Placental pericyte (primary cell): ENCODE data around the gene CXCR3.

DNA sequence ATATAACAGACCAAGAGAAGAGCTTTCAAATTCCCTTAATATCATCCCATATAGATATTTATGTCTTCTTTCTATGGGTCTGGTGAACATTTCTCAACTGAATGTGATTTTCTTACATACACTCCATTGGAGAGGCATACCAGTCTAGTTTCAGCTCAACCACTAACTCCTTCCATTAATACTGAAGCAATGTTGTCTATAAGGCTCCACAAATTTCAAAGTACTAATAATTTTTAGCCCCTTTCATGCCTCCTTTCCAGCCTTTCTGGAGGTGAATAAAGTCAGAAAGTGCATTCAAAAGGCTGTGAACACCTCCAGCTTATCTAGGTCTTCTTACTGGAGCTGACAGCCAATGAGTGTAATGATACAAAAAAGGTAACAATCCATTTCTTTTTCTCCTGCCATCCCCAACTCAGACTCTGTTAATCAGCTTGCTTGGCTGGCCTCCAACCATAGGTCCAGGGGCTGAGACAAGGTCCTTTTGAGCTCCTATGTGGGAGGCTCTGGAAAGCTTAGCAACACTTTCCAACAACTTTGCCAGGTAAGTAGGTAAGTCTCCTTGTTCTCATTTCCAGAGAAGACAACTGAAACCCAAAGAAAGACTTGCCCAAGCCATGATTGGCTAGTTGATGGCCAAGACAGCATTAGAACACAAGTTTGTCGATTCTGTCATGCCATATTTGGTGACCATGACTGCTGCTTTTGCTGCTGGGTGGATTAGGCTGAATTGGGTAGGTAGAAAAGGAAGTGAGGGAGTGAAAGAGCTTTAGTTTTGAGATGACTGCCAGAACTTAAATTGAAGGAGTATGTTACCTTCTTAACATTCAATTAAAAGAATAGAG, 23.0 kb downstream of the VSIG4 start:
- CAGE, long polyA plus RNA = no peak

DNA sequence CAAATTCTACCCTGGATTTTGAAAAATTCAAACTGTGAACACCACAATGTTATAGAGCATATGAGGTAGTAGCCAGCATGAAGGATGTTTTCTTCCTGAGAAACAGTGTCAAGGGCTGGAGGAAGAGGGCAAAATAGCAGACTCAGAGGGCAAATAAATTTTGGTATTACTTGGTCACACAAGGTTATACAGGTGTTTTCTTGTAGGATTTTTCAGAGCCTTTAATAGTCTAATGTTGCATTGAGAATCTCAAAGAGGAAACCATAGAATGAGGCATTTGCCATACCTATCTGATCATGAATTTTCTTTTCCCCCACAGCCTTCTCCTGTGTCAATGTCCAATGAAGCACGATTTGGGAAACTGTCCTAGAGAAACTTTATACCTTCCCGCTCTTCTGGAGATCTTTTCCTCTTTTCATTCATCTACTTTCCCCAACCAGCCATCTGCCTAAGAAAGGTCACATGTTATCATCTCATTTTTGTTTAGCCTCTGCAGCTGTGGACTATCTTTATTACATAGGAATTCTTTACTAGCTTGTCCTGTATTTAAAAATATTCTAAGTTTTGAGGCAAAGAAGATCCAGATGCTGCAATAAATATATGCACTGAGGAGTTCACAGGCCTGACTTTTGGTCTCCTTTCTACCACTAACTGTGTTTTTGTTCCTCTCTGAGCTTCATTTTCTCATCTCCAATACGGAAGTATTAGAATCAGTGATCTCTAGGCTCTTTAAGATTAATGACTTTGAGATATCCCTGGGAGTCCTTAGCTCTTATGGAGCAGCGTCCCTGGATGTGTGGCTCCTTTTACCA, 19.9 kb downstream of the VSIG4 start:
- CAGE, long polyA plus RNA = no peak

GRCh38 chrX:67546757-67547353, 3.0 kb downstream of the AR start:
- CAGE, long polyA plus RNA = no peak

DNA sequence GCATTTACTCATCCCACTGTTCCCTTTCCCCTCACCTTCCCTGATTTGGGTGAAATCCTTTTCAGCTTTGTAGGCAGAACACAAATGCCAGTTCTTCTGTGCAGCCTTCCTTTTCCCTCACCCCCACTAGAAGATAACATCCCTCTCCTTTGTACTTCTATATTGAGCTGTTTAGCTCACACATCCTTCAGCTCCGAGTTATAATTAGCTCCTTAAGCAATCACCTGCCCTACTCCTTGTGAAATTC, 240.9 kb downstream of the AR start:
- CAGE, long polyA plus RNA = no peak

GRCh38 chrX:68665505-68665940, 18.1 kb downstream of the STARD8 start:
- CAGE, long polyA plus RNA = no peak

DNA sequence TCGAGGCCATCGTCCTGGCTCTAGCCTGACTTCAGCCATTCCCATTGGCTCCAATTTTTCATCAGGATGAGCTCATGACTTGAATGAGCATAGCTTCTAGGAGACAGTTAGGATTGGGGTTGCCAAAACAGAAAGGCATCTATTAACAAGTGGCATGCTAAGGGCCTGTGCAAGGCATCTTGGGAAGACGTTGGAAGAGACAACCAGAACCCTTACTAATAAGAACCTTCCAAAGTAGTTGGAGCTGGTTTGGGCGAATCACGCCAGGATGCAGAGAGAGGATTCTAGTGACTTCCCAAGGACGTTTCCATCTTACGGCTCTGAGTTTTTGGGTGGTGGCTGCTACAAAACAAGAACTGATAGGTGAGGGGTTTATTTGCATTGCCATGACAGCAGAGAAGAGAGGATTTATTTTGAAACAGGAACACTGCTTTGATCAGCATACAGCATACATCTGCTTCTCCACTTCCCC, 18.9 kb downstream of the STARD8 start:
- CAGE, long polyA plus RNA = no peak

DNA sequence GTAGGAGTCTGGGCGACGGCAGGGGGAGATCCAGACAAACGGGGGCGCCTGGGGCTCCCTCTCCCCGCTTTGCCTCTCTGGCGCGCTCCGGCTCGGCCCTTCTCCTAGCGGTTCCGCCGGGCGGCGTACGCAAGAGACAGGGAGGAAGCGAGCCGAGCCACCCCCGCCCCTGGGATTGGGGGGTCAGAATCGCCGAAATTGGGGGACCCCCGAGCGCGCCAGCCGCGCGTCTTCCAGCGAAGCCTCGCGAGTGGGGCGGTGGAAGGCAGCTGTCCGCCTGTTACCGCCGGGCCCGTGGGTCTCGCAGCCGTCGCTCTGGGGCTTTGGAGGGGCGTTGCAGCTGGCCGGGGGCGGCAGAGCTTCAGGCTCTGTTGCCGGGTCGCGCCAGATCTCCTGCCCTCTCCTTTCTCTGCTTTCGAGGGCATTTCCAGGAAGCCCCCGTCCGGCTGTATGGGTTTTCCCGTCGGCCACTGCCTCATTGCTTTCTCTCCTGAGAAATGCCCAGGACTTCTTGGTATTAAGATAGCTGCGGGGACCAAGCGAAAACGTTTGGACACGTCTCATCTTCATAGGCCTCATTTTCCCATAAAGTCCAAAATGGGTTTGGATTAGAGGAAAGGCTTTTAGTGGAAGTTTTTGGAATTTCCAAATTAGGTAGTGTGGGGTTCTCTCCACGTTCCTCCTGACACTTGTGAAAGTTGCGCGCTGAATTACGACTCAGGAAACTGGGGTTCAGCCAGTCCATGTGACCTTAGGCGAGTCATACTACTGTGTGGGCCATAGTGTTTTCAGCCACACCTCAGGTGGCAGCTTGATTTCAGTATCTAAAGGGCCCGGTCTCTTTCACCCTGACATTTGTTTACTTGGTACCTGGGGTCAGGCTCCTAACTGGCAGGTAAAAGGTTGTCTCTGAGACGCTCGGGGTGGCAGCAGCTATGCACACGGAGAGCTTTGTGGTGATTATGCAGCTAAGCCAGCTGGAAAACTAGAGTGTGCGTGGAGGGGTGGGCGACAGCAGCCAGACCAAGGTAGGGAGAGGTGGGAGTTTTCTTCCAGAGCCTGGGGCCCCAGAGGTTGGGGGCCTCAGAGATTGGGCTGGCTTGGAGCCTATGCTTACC, 46.7 kb downstream of the STARD8 start:
- CAGE, long polyA plus RNA = no peak

GRCh38 chrX:68698896-68699391, 51.5 kb downstream of the STARD8 start:
- CAGE, long polyA plus RNA = no peak

DNA sequence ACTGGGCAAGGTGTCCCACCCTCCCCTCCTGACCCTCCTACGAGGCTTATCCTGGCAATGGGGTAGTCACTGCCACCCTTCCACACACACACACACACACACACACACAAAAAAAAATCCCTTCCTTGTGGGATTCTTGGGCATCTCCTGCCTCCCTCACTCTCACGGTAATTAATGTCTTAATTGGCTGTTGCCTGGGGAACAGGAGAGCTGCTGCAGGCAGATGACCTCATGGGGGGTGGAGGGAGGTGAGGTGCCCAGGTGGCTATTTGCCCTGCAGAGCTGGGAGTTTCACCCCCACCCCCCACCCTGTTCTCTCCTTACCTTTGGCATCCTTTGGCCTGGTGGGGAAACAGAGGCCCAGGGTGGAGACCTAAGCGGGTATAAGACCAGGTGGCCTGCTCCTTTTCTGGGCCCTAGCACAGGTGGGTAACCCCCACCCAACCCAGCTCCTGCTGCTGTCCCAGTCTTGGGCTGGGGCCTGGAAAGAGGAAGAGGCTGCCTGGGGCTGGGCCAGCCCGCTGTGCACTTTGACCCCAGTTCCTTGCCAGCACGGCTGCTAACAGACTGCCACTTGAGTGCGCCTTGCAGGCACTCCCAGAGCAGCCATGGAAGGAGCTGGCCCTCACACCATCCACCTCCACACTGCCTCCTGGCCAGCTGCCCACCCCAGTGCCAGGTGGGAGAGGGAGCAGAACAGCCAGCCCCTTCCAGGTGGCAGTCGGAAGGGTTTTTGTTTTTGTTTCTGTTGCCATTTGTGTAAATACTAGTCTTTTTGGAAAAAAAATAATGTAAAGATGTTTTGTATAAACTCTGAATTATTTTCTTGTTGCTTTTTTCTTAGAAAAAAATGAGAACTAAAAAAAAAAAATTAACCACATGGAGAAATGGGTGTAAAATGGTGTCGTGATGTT, 12.7 kb downstream of the EFNB1 start:
- CAGE, long polyA plus RNA = no peak

DNA sequence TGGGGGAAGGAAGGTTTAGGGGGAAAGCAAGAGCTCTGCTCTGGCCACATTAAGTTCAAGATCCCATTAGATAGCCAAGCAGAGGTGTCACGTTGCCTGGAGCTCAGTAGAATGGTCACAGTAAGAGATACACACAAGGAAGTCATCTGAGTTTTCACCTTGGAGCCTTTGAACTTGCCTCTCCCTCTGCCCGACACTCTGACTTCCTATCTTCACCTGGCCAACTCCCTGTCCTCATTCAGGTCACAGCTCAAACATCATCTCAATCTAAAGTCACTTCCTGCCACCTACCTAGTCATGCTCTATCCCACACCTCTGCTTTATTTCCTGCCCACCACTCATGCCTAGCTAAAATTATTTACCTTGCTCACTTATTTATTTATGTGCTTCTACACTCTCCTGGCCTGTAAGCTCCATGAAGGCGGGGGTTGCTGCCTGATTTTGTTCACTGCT, 40.1 kb downstream of the EFNB1 start:
- CAGE, long polyA plus RNA = no peak

DNA sequence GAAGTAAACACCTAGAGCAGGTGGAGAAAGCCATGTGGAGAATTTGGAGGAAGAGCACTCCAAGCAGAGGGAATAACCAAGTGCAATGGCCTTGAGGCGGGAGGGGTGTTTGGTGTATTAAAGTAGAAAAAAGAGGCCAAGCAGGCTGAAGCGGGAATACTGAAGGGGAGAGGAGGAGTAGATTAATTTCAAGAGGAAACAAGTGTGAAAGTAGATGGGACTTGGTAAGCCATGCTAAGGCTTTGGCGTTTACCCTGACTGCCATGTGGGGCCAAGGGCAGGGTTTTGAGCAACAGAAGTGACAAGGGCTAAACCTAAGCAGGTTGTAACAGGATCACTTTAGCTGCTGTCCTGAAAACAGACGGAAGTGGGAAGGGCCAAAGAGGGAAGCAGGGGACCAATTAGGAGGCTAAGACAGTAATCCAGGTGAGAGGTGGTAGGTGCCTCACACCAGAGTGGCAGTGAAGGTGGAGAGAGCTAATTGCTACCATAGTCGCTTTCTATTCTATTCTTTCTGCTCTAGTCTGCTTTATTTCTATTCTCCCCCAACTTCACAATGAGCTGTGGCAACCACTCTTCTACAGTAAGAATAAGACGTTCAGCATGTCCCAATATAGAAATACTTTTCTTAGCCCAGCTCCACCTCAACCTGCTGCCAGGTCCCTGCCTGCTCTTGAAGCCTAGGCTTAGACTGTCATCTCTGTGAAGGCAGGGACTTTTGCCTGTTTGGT, 166.5 kb downstream of the PJA1 start:
- CAGE, long polyA plus RNA = no peak

GRCh38 chrX:69128471-69128966, 36.7 kb downstream of the PJA1 start:
- CAGE, long polyA plus RNA = no peak

DNA sequence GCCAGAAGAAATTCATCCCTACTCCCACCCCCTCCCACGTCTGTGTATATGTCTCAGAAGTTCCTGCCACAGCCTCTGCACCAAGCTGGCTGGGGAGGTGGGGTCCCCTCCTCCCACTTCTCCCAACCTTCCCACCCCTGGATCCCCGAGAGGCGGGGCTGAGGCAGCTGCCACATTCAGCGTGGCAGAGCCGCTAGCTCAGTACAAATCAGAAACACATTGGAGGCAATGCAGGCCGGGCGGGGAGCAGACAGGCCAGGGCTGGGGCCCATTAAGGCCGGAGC, 22.5 kb downstream of the PJA1 start:
- CAGE, long polyA plus RNA = no peak

DNA sequence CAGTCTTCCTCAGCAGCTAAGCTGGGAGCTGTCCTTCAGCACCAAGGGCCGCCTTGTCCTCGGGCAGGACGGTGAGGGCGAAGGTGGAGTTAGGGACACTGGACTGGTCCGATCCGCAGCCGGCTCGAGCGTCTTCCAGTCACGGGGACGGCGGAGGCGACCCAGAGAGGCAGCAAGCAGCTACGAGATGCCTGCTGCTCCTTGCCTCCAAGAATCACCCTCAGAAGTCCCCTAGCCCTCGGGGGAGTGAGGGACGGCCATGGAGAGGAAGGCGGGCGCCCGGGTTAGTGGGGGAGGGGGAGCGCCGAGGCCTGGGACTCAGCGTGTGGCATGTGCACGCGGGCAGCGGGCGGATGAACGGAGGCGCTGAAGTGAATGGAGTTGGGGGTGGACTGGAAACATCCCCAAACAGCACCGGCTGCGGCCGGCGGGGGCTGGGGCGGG, 264 bp upstream of the NALF2 start:
- CAGE, long polyA plus RNA = no peak

DNA sequence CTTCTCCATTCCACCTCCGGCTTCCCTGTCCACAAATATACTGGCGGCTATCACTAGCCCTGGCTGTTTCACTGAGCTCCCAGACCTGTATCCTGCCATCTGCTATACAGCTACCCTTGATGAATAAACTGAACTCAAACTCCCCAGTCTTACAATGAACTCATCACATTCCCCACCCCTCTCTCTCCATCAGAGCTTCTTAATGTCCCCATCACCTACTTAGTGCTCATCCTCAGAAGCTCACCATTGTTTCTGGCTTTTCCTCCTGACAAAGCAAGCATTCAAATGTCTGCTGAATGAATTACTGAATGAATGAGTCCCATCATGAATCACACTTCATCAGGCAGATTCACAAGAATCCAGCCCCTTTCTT, 5.7 kb upstream of the DGAT2L6 start:
- CAGE, long polyA plus RNA = no peak

DNA sequence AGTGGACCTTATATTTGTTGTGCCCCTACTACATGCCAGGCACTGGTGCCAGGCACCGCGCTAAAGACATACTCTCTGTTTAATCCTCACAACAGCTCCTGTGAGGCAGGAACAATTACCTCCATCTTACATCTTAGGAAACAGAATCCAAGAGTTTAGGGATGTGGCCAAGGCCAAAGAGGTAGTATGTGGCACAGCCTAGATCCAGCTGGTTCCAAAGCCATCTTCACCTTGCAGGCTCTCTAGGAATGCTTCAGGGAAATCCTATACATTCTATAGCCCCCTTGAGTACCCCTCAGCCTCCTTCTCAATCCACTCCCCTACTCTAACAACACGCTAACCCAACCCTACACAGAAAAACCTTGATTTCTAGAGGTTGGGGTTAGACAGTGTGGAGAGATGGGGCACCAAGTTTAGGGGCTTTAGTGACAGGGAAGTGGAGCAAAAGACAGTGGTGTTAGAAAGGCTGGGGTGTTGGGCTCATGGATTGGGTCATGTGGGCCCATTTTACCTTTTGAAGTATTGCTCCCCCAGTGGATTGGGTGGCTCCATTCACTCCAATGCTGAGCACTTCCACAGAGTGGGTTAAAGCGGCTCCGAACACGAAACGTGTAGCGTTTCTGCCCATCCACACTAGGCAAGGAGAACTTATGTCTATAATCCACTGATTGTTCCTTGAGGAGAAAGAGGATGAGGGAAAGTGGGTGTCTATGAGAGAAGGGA, 2.3 kb upstream of the CXorf65 start:
- CAGE, long polyA plus RNA = no peak

GRCh38 chrX:71296780-71297184, 4.8 kb upstream of the ITGB1BP2 start:
- CAGE, long polyA plus RNA = no peak

DNA sequence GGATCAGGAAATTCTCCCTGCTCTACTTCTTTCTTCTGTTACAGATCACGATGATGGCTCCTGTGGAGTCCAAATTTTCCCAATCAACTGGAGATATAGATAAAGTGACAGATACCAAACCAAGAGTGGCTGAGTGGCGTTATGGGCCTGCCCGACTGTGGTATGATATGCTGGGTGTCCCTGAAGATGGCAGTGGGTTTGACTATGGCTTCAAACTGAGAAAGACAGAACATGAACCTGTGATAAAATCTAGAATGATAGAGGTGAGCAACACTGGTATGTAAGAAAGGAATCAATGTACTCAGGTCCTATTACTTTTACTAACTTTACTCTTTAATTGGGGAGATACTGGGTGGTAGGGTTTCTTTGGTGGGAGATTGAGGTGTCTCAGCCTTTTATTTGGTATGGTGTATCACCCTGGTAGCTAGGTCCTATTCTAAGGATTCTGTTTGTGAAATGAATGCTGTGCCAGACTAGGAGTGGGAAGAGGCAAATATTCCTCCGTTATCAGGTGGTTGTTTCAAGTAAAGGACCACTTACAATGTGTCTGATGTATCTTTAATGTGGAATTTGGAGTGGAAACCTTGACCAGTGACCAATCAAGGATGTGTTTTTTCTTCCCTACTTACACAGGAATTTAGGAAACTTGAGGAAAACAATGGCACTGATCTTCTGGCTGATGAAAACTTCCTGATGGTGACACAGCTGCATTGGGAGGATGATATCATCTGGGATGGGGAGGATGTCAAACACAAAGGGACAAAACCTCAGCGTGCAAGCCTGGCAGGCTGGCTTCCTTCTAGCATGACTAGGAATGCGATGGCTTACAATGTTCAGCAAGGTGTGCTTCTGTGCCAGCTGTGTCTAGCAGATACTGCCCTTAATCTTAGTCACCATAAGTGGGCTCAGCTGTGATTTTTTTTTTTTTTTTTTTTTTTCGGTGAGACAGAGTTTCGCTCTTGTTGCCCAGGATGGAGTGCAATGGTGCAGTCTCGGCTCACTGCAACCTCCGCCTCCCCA, 12.3 kb downstream of the TAF1 start:
- CAGE, long polyA plus RNA = no peak

DNA sequence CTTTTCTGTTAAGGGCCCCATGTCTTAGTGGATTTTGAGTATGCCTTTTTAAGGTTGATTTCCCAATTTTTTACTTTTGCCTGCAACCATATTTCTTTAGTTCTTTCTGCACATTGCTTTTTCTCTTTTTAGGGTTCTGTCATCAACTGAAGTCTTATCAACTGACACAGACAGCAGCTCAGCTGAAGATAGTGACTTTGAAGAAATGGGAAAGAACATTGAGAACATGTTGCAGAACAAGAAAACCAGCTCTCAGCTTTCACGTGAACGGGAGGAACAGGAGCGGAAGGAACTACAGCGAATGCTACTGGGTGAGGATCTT, 27.7 kb downstream of the TAF1 start:
- CAGE, long polyA plus RNA = no peak

GRCh38 chrX:71618330-71619010, at the start of gene CXCR3:
Gene CXCR3, minus strand, starts transcription at chrX:71618511.
- CAGE, long polyA plus RNA = no peak